AG09319 (cell line): ENCODE measurements around a stretch of chr17.

DNA sequence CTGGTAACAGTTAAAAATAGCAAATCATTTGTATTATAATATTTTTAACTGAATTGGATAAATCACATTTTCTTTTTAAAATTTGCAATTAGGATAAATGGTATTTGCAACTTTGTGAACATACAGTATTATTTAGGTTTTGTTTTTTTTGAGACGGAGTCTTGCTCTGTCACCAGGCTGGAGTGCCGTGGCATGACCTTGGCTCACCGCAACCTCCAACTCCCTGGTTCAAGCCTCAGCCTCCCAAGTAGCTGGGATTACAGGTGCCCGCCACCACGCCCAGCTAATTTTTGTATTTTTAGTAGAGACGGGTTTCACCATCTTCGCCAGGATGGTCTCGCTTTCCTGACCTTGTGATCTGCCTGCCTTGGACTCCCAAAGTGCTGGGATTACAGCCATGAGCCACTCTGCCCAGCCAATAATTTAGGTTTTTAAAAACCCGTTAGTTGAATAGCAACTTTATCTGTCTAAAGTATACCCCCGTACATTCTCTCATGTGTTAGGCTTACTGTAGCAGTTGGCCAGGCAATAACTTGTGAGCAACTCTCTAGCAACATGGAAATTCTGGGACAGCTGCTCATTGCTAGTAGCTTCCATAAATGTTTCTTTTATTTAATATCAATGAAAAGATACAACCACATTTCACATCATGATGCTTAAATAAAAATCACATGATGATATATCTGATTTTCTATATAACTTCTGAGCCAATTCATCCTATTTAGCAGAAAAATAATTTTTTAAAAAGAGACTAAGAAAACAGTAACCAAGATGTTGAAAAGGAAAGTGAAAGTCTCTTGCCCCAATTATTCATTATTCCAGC is 16.0 kb downstream of the GNA13 start:
- RRBS, result no CpG with 5 or more reads among the region's 10 CpGs

DNA sequence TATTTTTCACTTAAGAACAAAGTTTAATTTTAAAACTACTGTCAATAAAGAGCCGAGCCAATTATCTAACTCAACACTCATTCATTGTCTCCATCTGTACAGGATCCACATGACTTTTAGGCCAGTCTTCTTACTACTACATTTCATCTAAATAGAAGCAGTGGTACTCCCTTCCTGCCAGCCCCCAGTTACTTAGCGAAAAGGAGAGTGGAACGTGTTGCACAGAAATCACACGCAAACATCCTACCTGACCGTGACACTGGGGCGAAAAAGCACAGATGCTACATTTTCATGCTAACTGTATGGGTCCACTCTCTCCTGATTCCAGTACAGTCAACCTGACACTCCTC is 1.2 kb downstream of the GNA13 start:
- RRBS, result no CpG with 5 or more reads among the region's 6 CpGs

GRCh38 chr17:65183976-65184383 is 46.8 kb downstream of the RGS9 start:
- RRBS, result 9% methylated on average over 2 of the region's 5 CpGs

DNA sequence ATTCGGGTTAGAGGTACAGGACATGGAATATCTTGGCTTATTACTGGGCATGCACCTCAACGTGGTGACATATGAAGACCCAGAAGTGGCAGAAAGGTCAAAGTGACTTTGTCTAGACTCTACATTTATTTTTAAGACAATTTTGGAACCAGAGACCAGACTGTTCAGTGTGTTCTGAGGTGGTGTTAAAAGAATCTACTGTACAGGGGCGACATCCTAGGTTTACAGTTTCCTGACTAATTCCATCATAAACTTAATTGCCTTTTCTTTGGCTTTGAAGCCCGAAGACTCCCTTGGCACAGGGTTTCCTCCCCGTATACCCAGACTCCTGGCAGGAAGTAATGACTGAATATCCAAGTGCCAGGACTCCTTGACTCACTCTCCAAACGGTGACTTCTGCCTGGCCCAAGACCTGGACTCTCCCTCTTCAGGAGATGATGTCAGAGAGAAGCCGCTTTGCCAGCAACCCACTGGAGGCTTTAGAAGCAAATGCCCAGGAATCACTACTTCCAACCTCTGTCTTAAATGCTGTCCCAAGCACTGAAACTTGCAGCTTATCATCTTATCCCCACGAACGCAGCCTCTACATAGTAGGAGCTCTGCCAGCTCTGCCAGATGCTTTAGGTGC is 146.4 kb downstream of the RGS9 start:
- RRBS, result no CpG with 5 or more reads among the region's 9 CpGs

DNA sequence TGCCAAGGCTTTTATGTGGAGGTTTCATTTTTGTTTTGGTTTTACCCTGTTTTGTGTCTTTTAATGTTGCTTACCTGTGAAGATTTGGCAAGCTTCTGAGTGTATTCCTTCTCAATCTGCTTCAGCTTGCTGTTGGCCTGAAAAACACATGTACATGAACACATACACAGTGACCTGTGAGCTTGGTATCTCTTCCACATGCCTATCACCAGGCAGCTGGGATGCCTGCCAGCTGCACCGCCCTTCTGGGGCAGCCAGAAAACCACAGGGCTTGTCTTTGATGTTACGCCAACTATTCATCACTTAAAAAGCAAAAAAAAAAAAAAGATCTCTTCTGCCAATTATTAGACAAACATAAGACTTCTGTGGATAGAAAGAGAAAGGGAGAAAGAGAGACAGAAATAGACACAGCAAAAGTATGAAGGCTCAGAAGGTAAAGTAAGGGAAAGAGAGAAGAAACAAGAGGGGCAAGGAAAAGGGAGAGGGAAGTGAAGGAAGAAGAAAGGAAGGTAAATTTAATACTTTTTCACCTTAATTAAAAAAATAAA is 189.2 kb upstream of the AXIN2 start:
- RRBS, result no CpG with 5 or more reads among the region's 2 CpGs

- RRBS, result no CpG with 5 or more reads among the region's 11 CpGs
Observed at GRCh38 chr17:66222543-66223345, 6.5 kb downstream of the APOH start.

DNA sequence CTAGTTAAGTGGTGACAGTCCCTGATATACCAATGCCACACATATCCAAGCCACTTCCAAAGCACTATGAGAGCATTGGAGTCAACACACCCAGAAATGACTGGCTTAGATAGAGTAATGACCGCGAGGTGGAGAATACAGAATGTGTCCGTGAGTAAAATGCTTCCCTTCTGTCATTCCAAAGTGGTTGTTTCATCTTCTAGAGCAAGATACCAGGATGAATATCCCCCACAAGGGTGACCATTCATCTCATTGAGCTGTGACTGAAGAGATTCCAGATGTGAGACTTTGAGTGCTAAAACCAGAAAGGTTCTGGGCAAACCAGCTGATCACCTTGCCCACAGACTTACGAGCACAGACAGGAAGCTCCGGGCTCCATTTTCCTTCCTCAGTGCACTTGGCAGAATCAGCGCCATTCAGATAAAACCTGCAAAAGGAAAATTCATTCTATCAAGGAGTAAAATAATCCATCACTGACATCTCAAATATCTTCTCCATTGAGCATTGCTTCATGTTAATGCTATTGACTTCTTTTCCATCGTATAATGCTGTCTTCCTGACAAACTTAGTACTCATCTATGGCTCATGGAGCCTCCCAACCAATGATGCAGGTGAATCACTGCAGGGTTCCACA is 5.8 kb downstream of the APOH start:
- RRBS, result no CpG with 5 or more reads among the region's 7 CpGs

- RRBS, result no CpG with 5 or more reads among the region's 12 CpGs
Observed at GRCh38 chr17:66304160-66304832, 1.9 kb downstream of the PRKCA start.

DNA sequence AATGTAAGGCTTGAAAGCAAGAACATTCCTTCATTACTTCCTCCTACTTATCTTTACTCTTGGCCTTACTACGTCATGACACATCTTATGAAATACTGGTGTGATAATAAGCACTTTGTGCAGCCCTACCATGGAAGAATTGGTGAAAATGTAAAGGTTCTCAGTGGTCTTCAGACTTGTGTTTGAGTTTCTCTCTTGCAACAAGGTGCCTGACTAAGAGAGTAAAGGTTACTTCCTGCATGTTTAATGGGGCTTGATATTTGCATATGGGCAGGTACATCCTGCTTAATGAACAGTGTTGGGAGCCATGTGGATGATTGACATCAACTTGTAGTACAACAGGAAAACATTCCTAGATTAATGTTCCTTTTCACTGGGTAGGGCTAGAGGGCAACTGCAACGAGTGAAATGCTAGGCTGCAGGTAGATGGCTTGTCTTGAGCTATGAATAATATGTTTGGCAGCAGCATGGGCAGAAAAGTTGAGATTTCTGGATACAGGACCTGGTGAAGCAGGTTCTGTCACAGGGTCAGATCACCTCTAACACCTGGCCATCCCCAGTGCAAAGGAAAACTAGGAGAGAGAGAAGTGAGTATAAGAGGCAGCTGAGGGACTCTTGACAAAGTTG is 84.5 kb downstream of the PRKCA start:
- RRBS, result no CpG with 5 or more reads among the region's 2 CpGs

DNA sequence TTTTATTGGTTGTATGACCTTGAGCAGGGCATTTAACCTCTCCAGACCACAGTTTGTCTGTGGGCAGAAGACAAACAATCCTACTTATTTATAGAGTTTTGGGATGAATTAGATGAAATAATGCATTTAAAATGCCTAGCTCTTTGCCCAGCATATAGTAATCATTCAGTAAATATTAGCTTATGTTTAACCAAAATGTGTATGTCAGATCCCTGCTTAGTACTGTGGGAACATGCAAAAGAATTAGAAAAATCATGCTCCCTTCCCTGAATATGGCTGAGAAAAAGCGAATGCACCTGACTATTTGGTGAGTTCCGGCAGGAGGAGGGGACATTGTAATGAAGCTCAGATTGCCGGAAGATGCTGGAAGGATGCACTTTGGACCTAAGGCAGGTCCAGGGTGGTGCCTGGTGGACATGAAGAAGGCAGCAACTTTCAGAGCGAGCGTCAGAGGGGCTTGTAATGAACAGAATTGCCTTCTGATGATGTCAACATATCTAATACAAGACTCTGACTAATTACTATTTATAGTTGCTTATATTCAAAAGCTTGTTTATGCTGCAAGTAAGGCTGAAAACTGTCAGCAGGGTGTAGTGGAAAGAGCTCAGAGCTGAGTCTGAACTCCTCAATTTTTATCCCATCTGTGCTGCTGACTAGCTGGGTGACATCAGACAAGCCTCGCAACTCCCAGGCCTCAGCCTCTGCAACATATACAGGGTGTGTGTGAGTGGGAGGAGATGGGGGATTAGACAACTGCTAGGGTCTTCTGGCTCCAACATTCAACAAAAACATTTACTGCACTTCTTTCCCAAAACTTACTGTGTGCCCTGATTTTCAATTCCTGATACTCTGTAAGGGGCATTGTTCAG is 221.2 kb downstream of the PRKCA start:
- RRBS, result no CpG with 5 or more reads among the region's 6 CpGs

- RRBS, result no CpG with 5 or more reads among the region's 22 CpGs
Observed at GRCh38 chr17:66539865-66540815, 237.7 kb downstream of the PRKCA start.

- RRBS, result no CpG with 5 or more reads among the region's 6 CpGs
Observed at GRCh38 chr17:67044923-67045461, 638 bp downstream of the CACNG1 start.

DNA sequence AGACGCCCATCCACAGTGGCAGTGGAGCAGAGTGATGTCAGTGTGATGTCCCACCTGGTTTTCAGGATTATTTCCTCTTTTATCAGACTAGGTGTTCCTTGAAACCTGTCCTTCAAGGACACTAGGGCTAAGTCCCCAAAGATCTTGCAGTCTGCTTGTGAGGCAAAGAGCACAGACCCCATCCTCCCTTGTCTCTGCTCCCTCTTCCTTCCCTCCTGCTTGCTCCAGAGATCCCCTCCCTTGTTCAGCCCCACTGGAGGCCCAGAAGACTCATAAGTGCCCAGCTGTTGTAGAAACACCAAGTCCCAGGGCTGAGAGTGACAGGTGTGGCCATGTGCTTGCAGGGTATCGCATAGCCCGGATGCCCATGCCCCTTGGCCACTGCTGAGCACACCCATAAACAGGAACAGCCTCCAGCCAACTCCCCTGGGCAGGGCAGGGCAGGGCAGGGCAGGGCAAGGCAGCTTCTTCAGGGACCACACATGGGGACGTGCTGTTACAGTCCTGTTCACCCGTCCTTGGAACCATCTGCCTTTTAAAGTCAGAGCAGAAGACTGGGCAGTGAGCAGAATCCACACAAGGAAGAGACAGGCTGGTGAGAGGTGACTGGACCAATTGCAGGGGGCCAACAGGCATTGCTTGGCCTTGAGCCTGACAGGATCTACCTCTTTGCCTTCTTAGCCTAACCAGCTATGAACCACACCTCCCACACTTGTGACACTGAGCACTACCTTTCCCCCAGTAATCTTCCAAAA is 2.1 kb downstream of the CACNG1 start:
- RRBS, result no CpG with 5 or more reads among the region's 5 CpGs

GRCh38 chr17:67171112-67171857 is 73.7 kb downstream of the HELZ start:
- RRBS, result no CpG with 5 or more reads among the region's 2 CpGs

DNA sequence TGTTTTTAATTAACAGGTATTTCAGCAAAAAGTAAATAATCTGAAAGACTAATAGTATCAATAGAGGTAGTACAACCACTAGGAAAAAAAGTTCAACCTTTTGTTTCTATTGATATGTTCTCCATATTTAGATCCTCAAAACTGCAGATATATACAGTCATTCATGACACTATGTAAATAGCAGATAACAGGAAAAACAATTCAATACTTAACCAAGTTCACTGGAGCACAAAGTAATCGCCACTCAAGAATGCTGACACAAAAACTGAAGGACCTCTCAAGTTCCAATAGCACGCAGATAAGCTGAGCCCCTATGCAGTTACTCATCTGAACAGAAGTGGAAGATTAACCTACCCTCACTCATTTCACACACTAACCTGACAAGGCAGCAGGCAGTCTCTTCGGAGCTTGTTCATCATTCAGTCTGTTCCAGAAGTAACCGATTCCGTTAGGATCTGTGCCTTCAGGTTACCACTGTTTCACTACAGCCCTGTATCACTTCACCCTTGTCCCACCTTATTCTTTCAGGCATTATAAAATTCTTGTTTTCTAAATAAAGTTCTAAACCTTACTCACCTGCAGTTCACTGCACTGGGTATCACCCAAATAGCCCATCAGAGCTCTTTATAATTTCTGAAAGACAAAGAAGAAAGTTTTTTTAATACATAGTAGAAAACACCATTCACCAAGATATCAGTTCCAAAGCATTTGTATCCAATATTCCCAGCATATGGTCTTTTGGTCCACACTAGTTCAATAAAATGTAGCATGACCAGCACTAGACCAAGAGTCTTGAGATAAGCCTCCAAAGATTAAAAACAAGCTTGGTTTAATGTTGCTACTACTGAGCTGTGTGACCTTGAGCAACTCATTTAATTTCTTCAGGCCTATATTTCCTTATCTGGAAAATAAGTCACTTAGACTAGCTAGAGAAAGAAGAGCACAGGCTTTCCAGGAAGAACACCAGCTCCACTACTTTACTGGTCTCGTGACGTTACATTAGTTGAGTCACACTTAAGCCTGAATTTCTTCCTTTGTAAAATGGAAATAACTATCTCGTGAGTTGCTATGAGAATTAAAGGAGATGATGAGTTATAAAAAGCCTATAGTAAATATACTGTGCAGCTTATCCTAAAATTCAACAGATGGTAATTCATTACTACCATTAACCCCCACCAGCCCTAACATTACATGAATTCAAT is 5.7 kb downstream of the HELZ start:
- RRBS, result no CpG with 5 or more reads among the region's 8 CpGs

GRCh38 chr17:67260106-67260994 is 15.4 kb upstream of the HELZ start:
- RRBS, result no CpG with 5 or more reads among the region's 14 CpGs

GRCh38 chr17:67337820-67338638 is 28.3 kb downstream of the PSMD12 start:
- RRBS, result no CpG with 5 or more reads among the region's 6 CpGs

- RRBS, result no CpG with 5 or more reads among the region's 4 CpGs
Observed at GRCh38 chr17:67346950-67347478, 19.4 kb downstream of the PSMD12 start.

GRCh38 chr17:67398411-67398918 is 21.4 kb downstream of the PITPNC1 start:
- RRBS, result no CpG with 5 or more reads among the region's 15 CpGs

- RRBS, result no CpG with 5 or more reads among the region's 12 CpGs
Observed at GRCh38 chr17:67574252-67575174, 143.2 kb upstream of the NOL11 start.